RPMI7951 (cell line): ENCODE results near the gene CA6.

GRCh38 chr1:8259144-8260072, 58.5 kb upstream of the SLC45A1 start:
- RAMPAGE, long total RNA = no peak

GRCh38 chr1:8318620-8318941, 667 bp downstream of the SLC45A1 start:
- RAMPAGE, long total RNA = no peak

DNA sequence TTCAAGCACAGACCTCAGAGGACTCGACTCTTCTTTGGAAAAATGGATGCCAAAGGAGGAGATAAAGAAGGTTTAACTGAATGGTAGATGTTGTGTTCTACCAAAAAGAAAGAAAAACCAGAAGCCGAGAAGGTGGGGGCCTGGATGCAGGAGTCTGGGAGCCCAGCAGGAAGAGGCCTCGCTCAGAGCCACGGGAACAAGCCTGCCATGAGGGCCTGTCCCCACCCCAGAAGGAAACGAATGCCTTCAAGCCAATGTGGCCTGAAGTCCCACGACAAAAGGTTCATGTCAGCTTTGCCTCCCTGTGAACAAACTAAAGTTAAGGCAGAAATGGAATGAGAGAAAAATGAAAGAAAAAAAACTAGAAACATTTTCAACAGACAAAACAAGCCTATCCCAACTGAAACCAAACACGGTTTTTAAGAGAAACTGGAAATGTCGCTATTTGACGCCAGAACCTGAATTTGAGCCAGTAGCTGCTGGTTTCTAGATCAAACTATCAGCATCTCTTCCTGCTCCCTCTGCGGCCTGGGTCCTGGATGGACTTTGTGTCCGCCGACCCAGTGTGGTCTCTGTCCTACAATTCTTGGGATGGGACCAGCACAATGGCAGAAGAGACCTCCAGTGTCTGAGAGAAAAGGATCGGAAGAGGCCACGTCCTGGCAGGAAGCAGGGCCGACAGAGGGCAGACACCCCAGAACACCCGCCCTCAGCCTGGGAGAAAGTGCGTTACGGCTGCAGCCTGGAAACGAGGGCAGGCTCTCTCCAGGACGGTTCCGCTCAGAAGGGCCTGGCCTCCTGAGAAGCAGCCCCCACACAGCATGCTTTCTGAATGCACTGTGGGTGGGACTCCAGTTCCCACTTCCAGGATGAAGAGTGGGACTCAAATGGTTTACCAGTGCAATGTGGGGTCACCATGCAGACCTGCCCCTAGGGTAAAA, 35.2 kb downstream of the SLC45A1 start:
- RAMPAGE, long total RNA = no peak

DNA sequence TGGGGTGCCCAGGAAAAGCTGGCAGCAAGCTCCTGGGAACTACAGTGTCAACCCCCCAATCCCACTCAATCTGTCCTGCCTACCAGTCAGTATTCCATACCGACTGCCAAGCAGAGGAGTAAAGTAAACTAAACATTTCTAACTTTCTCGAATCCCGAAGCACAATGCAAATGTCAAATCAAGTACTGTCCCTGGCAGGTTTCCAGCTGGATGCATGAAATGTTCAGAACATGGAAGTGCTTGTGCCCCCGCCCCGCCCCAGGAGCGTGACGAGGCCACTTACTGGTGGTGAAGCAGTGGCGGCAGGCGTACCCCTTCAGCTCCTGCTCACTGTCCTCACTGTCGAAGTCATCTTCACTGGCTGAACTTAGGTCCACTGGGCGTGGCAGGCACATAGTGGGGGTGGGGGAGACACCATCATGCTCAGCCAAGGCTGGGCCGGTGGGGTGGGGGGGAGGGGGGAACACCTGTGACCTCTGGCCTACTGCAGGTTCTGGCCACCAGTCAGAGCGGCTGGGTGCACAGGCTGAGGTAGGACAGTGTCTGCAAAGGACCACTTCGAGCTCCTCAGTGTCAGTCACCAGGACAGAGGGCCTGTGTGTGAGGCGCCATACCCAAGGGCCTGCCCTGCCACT, 46.7 kb downstream of the SLC45A1 start:
- RAMPAGE, long total RNA = no peak

GRCh38 chr1:8430293-8431080, 112.6 kb downstream of the SLC45A1 start:
- RAMPAGE, long total RNA = no peak

- RAMPAGE, long total RNA = no peak
Measured at GRCh38 chr1:8660117-8660847, 157.2 kb downstream of the RERE start.

DNA sequence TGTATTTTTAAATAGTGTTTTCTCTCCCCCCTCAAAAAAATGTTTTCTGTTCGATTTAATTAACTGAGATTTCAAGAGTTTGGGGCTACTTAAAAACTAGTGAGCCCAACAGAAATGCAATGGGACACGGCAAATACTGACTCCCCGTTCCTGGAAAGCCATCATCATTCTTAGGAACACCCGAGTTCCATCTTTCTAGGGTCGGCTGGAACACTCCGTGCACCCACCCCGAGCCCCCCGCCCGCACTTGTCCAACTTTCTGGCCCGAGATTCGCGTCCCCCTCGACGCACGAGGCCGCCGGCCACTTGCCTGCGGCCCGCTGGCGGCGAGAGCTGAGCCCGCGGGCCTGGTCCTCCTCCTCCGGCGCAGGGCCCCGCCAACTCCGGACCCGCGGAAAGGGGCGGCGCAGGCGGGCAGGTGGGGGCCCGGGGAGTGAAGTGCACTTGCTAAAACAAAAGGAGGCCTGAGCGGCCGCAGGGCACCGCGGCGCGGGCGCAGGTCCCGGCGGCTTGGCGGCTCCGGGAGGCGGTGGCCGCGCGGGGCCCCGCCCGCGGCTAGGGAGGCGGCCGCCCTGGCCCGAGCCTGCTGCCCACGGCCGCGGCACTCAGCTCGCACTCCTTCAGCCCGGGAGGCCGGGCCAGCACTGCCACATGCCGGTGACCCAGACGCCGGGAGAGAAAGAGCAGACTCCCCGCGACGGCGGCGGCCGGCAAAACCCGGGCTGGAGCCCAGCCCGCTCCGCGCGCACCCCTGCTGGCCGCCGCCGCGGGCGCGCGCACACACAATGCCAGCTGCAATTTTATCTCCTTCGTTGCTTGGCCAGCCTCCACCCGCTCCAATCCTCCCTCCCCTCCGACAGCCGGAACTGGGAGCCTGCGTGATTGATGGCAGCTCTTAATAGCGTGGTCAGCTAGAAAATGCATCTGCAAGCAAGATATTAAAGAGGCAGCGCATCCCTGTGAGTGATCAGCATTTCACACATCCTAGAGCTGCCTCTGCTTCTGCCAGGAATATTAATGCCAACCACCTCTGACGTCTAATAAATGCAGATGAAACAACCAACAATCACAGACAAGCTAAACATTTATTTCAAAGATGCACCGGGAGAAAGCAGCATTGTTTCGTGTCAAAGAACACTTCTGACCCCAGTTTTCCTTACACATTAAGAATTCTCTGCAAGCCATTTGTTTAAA, 114.3 kb downstream of the RERE start:
- RAMPAGE, long total RNA = no peak

GRCh38 chr1:8815342-8816319, 1.8 kb downstream of the RERE start:
- RAMPAGE, long total RNA = no peak

DNA sequence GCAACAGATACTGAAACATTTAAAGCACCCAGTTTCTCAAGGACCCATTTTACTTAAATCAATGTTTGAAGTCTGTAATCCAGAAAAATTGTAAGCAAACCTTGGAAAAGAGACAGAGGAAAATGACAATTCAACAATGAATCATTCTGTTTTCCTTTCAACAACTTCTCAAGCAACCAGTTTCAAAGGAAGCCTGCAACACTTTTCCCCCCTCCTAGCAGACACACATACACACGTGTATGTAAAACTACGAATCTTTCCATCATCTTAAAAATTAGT, 1.2 kb downstream of the RERE start:
- RAMPAGE, long total RNA = no peak

DNA sequence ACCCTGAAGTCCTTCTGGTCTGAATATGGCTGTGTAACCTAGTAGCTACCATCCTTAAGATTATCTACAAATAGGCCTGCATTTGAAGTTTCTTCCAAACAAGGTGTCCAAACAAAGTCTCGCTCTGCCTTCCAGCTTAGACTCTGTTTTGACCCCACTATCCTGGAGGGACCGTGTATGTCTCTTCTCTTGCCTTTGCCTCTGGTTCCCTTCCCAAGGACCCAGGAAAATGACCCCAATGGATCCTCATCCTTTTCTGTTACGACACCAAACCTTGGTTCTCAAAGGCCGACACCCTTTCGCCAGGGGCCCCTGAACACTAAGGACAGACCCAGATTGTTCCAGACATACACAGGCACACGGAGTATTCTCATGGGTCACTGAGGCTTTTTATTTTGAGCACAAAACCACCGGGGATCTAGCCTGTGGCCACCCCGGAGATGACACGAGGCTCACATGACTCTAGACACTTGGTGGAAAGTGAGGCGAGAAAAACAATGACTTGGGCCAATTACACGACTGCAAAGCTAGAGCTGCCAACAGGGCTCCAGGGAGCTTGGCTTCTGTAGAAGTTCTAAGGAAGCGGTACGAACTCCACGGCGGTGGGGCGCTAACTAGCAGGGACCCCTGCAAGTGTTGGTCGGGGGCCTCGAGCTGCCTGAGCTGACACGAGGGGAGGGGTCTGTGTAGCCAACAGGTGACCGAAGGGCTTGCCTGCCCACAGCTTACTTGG, 17.7 kb downstream of the ENO1 start:
- RAMPAGE, long total RNA = no peak

- RAMPAGE, long total RNA = no peak
Measured at GRCh38 chr1:8937741-8938030, 8.0 kb upstream of the CA6 start.

GRCh38 chr1:8945437-8946066, at the start of gene CA6:
TSS of gene CA6 (plus strand) at chr1:8945868.
- RAMPAGE, long total RNA = no peak

GRCh38 chr1:8987748-8988207, 38.4 kb downstream of the SLC2A7 start:
- RAMPAGE, long total RNA = no peak

- RAMPAGE, long total RNA = no peak
Measured at GRCh38 chr1:9127779-9128405, 1.0 kb downstream of the GPR157 start.

GRCh38 chr1:9263323-9263815, 28.8 kb downstream of the H6PD start:
- RAMPAGE, long total RNA = no peak

DNA sequence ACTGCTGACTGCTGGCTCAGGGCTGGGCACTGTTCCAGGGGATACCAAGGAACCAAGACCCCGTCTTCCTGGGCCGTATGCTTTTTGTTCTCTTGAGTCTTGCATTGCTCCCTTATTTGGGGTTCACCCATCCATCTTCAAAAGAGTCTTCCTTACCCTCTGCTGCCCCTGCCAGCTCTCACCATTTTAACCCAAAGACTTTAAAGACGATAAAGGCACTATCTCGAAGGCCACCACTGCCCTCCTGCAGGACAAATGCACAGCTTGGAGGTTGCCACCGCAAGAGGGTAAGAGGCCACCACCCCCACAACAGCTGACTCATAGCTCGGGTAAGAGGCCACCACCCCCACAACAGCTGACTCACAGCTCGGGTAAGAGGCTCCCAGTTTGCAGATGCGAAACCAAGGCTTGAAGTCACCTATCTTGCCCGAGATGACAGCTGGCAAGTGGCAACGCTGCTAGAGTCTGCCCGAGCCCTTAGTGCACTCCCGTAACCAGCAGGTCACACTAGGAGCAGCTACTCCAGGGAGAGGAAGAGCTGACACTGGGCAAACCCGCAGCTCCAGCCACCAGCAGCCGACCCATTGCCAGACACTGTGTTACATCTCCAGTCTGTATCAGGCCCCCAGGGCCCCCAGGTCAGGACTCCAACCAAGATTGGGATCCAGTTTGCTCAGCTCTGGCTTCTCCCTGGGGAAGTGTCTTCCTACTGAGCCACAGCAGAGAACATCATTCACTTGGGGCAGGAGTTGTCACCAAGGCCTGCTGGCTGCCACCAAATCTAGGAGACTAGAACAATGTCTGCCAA, 17.1 kb upstream of the SPSB1 start:
- RAMPAGE, long total RNA = no peak

GRCh38 chr1:9302183-9302622, 9.5 kb downstream of the SPSB1 start:
- RAMPAGE, long total RNA = no peak

DNA sequence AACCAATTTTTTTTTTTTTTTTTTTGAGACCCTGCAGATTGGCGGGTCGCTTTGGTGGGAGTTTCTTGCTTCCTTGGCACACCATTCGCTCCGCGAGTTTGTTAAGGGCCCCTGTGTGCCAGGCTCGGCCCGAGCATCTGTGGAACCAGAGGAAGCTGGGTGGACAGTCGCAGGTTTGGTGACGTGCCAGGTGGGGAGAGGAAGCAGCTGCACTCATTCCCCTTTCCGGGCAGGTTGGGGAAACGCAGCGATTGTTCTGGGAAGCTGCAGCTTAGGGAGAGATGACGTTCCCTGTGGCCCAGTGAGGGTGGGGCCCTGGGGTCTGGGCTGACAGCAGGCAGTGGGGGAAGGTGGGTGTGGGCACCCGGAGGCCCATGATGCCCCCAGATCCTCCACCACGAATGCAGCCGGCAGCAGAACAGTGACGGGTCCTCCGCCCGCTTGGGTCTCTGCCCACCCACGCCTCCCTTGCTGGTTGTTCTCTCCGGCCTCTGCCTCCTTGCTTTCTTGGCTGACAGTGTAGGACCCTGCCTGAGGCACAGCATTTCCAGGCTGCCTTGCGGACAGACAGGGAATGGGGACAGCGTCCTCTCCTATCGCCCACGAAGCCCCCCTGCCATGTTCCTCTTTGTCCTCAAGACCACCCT, 25.3 kb downstream of the SPSB1 start:
- RAMPAGE, long total RNA = no peak

DNA sequence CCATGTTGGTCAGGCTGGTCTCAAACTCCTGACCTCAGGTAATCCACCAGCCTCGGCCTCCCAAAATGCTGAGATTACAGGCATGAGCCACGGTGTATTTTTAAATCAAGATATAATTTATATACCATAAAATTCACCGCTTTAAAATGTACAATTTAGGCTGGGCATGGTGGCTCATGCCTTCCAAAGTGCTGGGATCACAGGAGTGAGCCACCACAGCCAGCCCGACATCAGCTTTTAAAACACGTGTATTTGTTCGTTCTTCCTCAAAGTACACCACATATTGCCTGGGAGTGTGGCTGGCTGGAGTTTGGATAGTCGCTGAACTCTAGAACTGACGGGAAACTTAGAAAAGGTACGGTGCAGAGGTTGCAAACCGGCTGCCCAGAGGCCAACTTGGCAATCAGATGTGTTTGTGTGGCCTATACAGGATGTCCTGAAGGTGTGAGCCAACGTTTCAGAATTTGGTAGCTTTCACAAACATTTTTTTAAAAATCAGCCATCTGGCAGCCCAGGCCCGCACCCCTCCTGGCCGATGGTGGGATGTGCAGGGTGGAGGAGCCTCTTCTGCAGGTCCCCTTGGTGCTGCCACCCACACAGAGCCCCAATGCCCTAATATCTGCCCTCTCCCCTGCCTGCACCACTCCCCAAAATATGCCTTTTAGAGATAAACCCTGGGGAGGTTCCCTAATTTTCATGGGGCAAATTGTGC, 73.7 kb upstream of the SLC25A33 start:
- RAMPAGE, long total RNA = no peak

DNA sequence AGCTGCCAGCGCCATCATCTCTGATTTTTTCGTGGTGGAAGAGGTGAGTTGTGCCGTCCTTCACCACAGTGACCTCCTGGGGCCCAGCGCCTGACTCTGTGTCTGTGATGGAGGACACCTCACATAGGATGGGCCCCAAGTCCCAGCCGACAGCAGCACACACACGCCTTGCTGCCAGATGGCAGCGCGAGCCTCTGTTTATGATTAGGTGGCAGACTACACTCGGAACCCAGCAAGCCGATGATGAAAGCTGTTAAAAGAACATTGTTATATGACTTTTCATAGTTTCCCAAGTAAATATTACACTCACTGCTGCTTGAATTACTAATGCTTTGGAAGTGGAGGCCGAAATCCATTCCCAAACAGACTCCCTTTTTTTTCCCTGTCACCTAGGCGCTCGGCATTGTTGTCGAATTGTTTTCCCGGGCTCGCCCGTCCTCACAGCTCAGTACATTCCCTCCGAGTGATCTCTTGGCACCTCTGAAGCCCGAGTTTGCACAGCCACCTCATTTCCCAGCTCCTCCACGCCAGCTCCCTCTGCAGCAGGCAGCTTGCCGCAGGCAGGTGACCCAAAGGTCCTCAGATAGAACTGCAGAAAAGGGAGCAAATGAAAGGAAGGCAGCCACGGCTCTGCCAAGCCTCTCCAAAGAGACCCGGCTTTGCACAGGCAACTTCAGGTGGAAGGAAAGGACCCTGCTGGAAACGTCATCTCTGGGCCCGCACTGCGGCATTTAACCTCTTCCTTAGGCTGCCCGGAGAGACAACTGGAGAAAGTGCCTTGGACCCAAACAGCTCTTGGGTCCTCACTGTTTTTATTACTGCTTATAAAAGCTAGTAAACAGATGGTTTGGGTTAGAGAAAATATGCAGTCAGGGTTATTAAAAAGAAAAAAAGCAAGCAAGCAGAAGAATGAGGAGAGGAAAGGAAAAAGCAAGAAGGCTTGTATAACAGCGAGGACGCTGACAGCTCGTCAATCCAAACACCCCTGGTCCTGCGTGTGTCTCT, 72.2 kb upstream of the SLC25A33 start:
- RAMPAGE, long total RNA = no peak